Umbilical cord (tissue), 2 donors: ENCODE results near the gene CA6.

DNA sequence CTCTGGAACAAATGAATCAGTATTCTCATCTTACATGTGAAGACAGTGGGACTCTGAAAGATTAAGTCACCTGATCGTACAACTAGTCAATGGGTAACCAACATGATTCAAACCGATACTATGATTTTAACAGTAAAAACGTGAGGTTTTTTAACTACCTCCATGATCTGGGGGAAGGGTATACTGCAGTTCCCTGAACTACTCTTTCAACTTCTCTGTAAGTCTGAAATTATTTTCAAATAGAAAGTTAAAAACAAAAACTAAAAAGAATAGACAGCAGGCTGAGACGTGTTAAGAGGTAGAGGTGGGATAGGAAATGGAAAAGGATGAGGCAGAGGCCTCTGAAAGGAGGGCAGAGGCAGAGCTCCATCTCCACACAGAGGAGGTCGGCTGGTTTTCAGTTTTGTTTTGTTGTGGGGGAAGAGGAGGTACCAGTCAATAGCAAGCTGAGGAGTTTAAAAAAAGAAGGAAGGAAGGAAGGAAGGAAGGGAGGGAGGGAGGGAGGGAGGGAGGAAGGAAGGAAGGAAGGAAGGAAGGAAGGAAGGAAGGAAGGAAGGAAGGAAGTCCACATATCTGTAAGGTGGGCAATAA, 213.2 kb downstream of the RERE start:
- RAMPAGE, long total RNA, result no peak

DNA sequence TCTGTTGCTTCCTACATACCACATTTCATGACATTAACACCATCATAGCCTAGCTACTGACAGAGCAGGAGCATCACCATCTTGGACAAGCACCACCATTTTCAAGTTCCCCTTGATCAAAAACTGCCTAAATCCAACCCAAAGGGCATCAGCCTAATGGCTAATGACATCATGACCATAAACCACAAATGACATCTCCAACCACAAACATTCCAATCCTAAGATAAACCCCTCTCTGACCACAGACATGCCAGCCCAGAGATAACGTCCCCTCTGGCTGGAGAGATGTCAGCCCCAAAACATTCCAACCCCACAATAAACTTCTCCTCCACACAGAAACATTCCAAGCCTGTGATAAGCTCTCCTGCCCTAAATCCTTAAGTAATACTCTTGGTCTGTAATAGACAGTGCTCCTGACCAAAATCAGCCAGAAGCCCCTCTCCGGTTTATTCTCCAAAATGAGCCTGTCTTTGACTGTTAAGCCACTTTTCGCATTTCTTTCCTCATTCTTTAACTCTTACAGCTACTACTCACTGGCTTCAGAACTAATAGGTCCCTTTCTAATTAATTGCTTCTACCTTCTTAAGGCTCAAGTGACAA, 191.0 kb downstream of the RERE start:
- RAMPAGE, long total RNA, result no peak

DNA sequence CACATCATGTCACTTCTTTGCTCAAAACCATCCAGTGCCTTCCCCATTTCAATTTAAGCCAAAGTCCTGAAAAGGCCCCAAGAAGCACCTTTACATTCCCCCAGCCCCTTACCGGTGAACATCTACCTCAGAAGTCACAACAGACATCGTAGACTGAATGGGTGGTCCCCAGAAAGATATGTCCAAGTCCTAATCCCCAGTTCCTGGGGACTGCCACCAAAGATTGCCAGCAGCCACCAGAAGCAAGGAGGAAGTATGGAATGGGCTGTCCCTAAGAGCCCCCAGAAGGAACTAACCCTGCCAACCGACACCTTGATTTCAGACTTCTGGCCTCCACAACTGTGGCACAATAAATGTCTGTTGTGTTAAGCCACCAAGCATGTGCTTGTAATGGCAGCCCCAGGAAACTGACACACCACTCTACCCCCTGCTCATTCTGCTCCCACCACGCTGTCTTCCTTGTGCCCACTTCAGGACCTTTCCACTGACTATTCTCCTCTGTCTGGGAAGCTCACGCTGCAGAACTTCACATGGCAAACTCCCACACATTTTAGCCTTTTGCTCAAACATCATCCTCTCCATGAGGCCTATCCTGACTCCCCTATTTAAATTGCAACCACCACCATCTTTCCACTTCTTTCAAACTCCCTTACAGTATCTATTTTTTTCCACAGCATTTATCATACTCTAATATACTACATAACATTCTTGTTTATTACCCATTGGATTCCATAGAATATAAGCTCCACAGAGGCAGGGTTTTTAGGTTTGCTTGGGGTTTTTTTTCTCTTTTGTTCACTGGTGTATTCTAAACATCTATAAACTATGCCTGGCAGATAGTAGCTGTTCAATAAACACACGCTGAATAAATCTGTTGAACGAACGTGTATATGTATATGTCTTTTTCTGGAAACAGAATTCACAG, 33.5 kb downstream of the RERE start:
- RAMPAGE, long total RNA, result no peak

DNA sequence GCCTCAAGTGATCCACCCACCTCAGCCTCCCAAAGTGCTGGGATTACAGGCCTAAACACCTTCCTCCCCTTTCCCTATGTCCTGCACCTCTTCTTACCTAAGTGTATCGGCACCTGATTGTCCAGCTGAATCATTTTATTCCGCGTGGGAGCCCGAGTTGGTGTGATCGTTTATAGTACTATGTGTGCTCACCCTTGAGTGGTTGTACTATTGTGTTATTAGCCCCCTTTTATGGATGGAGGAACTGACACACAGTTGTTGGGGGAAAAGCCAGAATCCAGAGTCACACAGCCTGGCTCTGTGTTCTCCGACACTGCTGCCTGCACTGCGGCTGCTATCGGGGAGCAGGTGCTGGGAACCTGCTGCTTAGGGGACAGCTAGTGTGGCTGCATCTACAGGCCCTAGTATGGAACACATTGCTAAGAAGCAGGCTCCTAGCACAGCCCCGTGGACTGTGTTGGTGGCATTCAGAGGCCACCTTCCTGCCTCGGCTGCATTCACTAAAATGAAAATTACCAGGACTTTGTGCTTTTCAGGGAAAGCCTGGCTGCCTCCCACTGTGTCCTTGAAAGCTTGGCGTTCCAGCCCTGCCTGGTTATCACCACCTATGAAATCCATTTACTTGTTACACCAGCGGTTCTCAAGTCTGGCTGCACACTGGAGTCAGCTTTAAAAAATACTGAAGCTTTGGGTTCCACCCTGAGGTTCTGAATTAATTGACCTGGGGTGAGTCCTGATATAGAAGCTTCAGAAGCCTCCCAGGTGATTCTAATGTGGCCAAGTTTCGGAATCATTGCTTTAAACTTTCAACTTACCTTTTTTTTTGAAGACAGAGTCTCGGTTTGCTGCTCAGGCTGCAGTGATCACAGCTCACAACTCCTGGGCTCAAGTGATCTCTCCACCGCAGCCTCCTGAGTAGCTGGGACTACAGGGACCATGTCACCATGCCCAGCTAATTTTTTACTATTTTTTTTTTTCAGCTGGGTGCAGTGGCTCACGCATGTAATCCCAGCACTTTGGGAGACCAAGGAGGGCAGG, 21.4 kb downstream of the ENO1 start:
- RAMPAGE, long total RNA, result no peak

DNA sequence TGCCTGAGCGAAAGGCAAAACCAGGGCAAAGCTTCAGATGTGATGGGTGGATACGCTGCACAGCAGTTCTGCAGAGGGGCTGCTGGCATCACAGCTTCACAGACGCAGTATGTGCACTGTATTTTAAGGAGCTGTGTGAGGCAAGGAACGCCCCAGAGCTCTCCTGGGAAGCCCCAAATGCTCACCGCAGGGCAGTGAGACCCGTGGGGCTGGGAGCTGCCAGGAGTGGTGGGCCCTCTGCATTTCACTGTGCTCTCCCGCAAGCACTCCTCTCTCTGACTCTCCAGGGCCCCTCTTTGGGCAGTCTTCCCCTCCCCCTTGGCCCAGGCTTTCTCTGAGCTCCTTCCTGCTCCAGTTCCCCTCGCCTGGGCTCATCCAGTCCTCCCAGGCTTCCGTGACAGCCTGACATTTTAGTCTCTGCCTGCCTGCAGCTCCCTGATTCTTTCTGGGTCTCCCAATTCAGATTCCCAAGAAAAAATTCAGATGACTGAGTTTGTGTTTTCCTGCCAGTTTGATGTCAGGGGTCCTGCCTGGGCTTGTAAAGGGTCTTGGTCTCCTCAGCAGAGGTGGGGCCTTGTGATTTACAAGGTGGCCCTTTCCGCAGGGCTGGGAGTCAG, 2.2 kb upstream of the CA6 start:
- RAMPAGE, long total RNA, result no peak

GRCh38 chr1:8945437-8946066, at the start of gene CA6:
CA6 (plus strand) TSS chr1:8945868.
- RAMPAGE, long total RNA, result no peak

- RAMPAGE, long total RNA, result no peak
These were observed 24.2 kb downstream of the SLC2A7 start for GRCh38 chr1:9001992-9002547.

- RAMPAGE, long total RNA, result no peak
These were observed 15.3 kb downstream of the SLC2A7 start for GRCh38 chr1:9010874-9011427.

GRCh38 chr1:9066787-9067614, 2.4 kb downstream of the SLC2A5 start:
- RAMPAGE, long total RNA, result no peak

DNA sequence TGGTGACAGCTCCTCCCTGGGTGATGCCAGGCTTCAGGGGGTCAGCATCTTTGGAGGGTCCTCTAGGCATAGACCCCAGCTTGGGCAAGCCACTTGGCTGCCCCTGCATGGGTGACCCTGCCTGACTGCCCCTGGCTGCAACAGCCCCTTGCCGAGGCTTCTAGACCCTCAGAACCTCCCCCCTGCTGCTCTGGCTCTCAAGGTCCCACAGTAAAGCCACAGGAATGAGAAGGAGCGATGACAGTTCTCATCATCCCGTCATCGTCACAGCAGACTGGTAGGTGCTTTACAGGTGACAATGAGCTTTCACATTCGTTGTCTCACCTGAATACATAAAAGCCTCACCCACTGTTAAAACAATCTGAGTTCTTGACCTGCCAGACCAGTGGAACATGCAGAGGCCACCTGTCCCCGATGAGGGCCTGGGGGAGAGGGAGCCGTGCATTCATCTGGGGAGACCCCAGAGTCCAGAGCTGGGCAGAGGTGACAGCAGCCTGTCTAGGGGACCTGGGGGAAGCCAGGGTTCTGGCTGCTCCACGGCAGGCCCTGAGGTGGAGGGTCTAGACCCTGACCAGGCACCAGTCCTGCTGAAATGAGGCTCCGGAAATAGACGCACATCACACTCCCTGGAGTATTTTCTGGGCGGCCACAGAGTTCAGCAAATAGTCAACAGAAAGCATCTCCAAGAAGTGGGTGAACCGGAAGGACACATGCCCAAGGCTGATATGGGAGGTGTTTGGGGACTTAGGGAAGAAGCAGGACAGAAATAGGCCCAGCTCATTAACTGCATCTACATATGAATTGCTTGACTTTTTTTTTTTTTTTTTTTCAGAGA, 36.2 kb upstream of the GPR157 start:
- RAMPAGE, long total RNA, result no peak

- RAMPAGE, long total RNA, result no peak
These were observed 35.9 kb upstream of the H6PD start for GRCh38 chr1:9198539-9199202.

DNA sequence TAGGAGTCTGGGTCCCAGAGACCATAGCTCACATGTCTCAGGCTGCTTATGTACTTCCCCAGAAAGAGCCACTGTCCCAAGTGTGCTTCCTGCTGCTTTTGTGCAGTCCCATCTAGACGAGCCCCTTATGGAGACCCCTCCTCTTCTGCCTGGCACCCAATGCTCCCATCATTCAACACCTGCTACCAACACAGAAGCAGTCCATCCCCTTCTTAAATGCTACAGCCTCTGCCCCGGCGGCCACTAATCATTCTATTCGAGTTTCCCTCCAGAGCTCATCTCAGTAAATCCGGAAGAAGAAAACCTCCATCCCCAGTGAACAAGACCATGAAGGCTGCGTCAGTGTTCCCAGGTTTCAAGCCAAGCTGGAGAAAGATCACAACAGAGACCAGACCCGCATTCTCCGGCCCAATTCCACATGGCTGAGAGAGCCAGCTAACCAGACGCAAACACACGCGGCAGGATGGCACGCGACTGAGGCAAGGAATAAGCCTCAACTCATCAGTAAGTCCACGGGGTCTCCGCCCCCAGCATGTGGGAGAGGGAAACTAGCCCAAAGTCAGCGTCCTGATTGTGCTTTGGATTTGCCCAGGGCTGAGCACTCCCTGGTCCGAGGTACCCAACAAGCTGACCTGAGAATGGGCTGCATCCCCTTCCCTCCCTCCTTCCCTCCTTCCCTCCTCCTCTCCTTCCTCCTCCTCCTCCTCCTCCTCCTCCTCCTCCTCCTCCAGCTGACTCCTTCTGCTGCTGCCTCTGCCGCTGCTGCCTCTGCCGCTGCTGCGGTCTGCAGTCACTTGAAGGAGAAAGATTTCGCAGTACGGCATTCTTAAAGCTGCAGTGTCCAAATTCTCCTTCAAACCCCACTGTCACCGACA, 33.2 kb upstream of the H6PD start:
- RAMPAGE, long total RNA, result no peak

DNA sequence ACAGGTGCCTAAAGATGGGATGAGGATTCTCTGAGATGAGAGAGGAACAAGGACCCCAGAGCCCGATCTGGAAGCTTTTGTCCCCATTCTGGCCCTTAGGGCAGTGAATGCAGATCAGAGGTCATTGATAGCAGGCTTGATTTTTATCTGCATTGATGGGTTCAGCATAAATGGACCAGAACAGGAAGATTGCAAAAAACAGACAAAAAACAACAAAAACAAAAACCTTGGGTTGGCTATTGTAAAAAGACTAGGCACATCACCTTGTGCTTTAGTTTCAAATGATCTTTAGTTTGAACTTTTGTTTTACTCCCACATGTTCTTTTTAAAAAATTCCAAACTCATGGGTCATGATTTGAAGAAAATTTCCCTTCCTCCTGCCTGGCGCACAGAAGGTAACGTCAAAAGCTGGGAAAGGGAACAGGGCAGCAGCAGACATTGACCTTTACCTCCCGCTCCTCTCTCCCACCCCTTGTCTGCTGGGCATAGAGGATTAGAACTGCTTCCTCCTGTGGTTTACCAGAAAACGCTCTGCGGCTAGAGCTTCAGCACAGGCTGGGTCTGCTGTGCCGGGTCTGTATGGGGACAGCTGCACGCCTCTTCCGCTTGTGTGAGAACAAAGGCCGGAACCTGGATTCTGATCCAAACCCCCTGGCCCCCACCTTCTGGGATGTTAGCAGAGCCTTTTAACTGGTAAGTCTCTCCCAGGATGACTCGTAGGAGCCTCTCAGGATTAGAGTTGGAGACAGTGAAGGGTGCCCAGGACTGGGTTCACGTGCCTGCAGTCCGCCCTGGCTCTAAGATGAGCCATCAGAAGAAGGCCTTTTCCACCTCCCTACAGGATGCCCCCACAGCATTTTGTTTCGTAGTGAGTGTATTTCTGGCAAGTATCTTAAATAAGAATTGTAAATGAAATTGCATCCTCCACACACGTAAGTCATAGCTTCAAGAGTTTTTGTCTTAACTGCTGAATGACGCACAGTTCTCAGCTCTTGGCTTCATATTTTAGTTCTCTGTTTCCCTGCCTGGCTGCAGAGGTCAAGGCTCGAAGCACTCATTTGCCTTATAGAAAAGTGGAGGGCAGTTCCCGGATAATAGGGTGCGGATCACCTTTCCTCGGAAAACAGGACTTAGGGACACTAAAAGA, 5.1 kb downstream of the H6PD start:
- RAMPAGE, long total RNA, result no peak

GRCh38 chr1:9251320-9252217, 17.0 kb downstream of the H6PD start:
- RAMPAGE, long total RNA, result no peak

- RAMPAGE, long total RNA, result no peak
These were observed 19.2 kb downstream of the H6PD start for GRCh38 chr1:9253770-9254144.

DNA sequence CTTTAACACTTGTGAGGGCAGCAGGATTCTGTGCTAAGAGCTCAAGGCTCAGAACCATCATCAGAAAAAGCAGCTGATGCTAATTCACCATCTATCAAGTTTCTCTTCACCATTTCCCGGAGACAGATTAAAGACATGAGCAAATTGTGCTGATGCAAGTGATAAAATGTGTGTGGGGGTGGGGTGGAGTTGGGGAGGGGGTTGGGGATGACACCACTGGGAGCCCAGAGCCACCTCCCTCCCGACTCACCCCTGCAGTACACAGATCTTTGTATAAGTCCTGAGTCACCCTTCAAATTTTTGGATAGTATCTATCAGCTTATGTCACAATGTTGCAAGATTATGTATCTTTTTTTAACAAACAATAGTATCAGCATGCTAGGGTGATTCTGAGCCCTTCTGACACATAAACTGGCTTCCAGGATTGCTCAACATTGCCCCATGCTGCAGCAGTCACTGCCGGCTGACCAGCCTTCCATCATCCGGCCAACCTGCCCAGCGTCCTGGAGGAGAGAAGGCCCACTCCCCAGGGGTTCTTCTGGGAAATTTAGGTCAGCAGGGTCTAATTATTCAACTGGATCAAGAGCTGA, 2.7 kb upstream of the SPSB1 start:
- RAMPAGE, long total RNA, result no peak

DNA sequence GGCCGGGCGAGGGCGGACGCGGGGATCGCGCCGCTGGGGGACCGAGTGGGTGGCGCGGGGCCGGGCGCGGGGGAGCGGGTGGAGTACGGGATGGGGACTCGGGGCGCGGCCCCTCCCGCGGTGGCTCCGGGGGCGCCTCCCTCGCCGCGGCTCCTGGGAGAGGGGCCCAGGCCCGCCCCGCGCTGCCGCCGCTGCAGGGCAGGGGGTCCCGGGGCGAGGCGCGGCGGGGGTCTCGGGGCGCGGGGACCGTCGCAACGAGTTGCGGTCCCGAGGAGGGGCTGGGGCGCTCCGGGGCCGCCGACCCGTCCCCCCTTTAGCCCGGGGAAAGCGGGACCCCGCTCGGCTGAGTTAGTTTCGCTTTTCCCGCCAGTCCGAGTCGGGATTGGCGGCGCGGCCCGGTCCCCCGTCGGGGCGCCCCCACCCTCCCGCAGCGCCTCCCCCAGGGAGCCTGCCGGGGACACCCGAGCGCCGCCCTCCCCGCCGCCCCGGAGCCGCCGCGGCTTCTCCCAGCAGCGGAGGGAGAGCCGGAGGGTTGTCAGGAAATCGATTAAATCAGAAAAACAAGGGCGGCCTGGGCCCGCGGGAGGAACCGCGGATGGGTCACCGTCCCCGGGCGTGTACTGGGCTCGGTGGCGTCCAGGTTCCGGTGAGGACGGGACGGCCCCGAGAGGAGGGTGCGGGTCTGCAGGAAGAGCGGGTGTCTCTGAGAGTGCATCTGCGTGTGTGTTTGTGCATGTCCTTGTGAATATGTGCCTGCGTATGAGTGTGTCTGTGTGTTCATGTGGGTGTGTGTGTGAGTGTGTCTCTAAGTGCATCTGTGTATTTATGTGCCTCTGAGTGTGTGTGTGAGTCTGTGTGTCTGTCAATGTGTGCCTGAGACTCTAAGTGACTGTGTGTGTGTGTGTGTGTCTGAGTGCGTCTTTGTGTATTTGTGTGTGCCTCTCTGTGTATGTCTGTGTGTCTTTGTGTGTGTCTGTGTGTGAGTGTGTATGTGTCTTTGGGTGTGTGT, 749 bp downstream of the SPSB1 start:
- RAMPAGE, long total RNA, result no peak

DNA sequence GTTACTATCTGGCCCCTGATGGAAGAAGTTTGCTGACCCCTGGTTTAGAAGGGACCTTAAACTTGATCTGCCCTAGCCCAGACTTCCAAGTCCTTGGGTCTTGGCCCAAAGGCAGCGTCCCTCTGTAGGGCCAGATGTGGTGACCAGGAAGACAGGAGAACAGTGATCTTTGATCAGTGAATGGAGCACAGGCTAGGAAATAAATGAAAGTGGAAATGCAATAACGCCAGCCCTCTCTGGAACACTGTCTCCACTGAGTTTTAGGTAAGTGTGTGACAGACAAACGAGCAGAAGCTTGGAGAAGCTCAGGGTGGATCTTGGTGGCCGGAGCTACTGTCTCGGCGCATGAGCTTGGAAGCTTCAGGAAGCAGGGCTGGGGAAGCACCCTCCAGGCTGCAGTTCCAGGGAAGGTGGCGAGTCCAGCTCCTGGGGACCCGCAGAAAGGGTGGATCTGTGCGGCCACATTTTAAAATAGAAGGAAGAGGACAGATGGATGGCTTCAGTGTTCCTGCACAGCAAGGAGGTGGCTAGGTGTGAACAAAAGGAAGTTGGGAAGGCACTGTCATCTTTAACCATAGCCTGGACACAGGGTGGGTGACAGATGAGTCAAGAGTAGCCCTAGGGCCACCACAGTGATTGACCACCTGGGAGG, 58.6 kb downstream of the SPSB1 start:
- RAMPAGE, long total RNA, result no peak

DNA sequence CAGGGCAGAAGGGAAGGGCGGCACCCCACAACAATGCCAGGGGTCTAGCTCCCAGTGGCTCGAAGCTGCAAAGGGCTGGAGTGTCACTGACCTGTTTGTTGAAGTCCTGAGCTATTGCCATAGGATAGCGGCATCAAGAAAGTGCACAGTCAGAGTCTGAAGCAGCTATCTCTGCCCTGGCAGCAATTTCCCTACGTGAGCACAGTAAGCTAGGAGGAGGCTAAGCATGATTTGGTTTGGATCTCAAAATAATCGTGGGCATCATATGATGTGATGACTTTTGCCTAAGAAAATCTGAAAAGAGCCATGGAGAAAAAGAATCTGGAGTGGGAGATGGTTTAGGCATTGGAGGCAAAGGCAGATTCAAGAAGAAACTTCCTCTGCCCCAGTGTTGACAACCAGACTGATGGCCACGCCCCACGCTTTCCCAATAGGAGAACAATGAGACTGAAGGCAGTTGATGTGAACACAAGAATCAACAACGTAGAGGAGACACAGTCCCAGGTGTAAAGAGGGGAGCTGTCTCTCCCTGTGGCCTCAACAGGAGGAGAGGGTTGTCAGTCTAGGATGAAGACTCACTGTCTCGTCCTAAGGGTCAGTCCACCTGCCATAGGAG, 100.0 kb upstream of the SLC25A33 start:
- RAMPAGE, long total RNA, result no peak

DNA sequence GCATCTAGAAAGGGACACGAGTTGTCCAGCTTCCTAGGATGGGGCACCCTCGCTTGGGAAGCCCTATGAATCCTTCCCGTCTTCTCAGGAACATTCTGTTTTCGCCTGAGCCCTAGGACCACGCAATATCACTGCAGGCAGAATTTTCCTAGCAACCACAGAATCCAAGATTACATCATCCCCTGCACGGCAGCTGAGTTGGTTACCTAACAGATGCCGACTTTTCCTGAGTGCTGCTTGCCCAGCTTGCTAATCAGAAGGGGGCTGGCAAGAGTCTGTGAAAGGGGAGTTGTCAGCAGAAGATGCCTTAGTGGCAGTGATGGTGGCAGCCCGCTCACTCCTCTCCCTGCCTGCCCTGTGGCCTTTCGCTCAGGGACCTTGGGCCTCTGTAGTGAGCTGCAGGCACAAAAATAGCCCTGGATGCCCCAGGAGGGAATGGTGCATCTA, 28.7 kb upstream of the CLSTN1 start:
- RAMPAGE, long total RNA, result no peak